LHCN-M2 (cell line): ENCODE data around the genes VTN and RSKR.

DNA sequence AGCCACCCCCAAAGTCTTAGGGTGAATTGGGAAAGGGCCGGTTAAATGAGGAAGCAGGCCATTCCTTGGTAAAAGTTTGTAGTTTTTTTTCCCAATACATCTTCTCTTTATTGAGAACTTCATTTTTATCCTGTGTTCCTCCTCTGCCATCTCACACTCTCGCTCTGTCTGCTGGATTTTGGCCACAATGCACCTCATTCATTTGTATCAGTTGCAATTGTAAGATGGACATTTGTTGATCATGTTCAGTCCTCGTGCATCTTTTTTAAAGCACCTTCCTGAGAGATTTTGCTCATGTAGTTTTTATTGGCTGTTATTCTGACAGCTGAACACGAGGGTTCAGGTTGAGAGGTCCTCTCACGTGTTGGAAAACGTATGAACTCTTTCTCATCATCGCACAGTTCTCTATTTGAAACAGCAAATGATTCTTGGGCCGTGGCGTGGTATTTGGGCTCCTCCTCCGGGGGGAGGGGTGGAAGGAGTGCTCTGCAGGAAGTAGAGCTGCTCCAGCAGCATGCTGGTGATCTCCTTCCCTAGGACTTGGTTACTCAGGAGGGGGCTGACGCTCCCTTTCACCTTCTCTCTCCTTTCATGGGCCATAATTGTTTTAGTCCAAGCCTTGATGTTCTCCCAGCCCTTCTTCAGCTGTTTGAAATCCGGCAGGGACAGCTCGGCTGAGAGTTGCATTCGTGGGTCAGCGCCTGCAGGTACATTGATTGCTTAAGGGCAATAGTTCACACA is 70.3 kb downstream of the KSR1 start:
- RAMPAGE, long total RNA, result no peak

DNA sequence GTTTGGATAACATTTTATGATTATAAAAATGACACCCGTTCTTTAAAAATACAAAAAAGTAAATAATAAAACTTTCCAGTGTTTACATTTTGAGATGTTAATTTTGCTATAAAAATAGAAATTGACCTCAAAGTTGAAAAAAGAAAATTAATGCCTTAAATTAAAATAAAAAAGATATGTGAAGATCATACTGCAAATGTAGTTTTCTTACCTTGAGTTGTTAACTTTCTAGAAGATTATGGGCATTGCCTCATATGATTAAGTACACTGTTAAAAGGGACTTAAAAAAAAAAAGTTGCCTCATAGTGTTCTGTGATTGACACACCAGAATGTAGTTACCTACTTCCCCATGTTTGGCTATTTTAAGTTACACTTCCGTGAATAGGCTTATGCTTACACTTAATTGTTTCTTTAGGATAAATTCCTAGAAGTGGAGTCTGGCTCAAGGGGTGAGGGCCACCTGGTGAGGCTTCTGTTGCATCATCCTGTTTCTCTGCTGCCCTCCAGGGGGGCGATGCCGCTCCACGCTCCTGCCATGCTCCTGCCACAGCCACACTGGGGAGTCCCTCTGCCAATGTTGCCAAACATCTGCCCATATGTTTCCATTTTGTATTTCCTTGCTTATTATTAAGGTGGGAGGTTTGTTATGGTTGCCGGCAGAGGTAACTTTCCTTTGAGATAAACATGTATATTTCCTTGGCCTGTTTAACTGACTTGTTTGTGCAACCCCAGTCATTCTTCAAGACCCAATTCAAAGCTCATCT is 72.9 kb downstream of the KSR1 start:
- RAMPAGE, long total RNA, result no peak

DNA sequence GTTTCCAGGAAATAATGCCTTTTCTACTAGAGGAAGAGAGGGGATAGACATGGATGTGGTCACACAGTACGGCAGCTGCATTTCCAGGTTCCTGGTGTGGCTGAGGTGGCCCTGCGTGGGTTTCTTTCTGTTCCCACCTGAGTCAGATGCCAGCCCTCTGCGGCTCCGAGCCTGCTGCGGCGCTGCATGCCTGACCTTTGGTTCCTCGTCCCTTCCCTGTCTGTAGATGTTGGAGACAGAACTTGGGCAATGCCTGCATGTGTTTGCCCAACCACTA is 71.9 kb upstream of the LGALS9 start:
- RAMPAGE, long total RNA, result no peak

- RAMPAGE, long total RNA, result no peak
Measured at GRCh38 chr17:27633370-27634105, 2.5 kb downstream of the LGALS9 start.

DNA sequence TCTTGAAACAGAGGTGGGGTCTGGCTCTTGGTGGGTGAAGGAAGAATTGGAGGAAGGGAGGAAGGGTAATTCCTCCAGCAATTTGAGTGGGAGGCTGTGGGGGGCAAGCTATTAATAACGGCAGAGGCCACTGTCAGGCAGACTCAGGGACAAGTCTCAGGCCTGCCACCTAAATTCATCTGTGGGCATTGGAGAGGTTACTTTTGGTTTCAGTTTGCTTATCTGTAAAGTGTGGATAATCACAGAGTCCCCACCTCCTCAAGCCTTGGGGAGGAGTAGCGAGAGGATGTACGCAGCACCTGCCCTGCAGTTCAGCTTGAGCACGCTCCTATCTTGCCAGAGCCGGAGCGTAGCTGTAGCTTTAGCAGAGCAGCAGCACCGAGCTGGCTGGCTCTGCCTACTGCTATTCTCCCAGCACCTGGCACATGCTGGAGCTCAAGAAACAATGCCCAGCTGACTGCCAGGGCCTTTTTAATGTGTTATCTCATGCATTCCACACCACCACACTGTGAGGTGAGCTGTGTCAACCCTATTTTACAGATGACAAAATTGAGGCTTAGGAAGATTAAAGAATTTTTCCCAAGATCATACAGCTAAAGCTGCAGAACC is 7.7 kb upstream of the NOS2 start:
- RAMPAGE, long total RNA, result no peak

GRCh38 chr17:27810128-27810658 is 9.9 kb upstream of the NOS2 start:
- RAMPAGE, long total RNA, result no peak

DNA sequence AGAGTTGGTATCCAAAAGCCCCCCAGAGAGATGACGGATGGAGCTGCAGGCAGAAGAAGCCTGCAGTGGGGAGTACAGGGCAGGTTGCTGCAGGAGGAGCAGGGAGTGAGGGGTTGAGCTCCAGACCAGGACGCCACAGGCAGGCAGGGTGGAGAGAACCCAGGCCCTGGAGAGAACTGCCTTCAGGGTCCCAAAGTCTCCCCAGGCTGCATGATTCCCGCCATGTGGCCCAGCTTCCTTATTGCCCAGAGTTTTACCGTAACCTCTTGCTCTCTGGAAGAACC is 11.5 kb upstream of the NOS2 start:
- RAMPAGE, long total RNA, result no peak

DNA sequence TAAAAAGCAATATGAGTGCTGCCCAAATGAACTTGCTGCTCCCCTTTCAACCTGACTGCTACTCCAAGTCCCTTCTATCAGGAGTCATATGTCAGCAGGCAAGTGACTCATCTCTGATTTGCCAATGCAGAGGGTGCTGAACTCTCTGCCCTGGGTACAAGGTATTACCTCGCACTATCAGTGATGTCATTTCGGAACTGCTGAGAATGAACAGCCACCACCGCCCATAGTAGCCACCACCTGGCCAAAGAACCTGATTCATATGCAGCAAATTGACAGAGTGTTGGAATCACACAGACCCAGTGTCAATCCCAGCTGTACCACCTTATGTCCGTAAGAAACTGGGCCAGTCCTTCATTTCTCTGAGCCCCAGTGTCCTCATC is 31.2 kb downstream of the LYRM9 start:
- RAMPAGE, long total RNA, result no peak

GRCh38 chr17:28370162-28371079 is at the start of gene VTN:
VTN (minus strand) TSS chr17:28370307.
- RAMPAGE, long total RNA, result no peak

- RAMPAGE, long total RNA, result no peak
Measured at GRCh38 chr17:28384236-28384971, 12.9 kb downstream of the SARM1 start.

- RAMPAGE, long total RNA, result no peak
Measured at GRCh38 chr17:28396379-28397205, 9.4 kb downstream of the SLC46A1 start.

- RAMPAGE, long total RNA, result no peak
Measured at GRCh38 chr17:28474091-28474649, 726 bp downstream of the SLC13A2 start.

GRCh38 chr17:28482627-28483308 is 9.3 kb downstream of the SLC13A2 start:
- RAMPAGE, long total RNA, result no peak

- RAMPAGE, long total RNA, result no peak
Measured at GRCh38 chr17:28497917-28498219, 8.3 kb upstream of the FOXN1 start.

DNA sequence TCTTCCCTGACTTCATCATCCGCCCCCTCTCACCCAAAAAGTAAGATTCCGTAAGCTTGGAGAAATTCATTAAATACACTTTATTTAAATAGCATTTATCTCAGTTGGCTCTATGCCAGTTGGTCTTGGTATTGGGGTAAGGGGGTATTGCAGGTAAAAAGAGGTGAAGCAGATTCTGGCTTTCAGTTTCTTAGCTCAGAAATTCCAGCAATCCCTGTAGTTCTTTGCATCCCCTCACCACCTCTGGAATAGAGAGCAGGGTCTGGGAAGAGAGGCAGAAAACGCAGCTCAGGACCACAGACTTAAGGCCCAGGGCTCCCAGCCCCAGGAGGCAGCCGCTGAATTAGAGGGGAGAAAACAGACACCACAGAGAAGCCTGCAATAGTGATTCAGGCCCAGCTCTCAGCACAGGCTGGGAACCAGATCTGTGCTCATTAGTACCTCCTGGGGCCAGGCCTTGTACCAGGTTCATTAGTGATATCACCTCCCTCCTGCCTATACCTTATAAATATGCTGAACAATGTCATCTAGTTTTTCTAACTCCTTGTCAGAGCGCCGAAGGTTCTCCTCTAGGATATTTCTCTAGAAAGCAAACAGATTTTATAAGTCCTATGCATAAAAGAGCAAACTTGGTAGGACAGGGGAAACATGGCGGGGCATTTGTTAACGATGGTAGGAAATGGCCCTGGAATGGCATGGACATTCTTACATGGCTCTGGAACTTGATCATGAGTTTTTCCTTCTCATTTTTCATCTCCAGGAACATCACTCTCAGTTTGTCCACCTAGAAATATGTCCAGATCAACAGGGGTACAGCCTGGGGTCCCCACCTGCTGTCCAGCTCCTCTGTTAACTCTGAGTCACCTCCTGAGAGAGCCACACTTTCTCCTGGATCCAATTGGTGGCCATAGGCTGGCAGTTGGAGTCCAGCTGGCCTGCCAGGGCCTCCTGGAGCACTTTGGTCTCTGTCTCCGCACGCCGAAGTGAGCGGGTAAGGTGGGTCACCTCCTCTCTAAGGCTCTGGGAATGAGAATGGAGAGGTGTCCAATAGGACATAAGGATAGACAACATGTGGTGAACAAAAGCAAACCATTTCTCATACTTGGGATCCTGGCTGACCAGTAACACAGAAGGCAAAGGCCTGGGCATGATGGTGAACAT is 1.2 kb upstream of the ALDOC start:
- RAMPAGE, long total RNA, result no peak

DNA sequence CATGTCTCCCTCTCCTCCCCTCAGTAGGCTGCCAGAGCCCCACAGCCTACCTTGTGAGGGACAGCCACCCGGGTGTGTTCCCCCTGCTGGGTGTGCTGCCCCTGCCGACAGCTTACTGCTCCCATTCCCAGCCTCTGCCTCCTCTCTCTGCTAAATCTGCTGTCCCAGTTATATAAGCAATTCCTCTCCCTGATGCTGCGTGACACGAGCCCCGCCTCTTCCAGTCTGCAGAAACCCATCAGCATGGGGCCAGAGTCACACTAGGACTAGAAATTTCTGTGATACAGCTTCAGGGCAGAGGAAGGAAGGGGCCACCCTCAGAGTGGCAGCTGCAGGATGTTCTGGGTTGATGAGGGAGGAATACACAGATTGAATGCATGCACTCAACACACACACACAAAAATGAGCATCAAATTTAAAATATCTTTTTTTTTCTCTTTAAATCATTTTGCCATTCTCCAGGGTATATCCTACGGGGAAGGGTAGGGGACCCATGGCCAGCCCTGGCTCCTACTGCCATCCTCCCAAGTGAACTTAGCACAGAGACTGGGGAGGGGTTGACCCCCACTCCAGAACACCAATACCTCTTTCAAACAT is at the start of gene RSKR:
TSS of gene RSKR (minus strand) at position 149 of the 597 bp plus-strand sequence.
- RAMPAGE, long total RNA, result no peak

- RAMPAGE, long total RNA, result no peak
Measured at GRCh38 chr17:28639164-28640247, 5.5 kb downstream of the BLTP2 start.

GRCh38 chr17:28645829-28646654 is 1.1 kb upstream of the BLTP2 start:
- RAMPAGE, long total RNA, result no peak

DNA sequence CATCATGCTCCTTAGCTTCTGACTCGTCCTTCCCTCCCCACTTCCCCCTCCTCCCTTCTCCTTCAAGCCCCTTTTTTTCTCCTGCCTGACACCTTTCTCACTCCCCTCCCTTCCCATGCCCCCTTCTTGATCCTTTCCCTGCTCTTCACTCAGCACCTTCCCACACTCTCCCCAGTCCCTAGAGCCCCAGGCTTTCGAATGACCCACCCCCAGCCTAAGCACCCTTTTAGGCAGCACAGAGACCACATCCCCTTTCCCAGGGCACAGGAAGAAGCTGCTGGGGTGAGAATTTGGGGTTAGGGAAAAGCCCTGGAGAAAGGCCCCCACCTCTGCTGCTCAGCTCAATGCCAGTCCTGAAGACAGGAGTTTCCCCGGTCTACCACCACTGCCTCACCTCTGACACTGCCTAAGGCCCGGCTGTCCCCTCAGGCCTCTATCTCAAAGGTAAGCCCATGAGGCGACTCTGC is 6.3 kb downstream of the PROCA1 start:
- RAMPAGE, long total RNA, result no peak

DNA sequence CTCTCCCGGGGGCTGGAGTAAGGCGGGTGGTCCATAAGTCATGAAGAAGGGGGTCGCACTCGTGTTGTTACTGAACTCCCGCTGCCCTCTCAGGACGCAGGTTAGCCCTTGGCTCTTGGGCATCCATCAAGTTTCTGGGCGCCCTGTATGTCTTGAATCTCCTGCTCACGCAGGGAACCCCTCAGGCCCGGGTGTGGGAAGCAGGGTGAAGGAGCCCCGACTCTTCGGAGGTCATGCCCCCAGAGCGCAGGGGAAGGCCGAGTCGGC is 980 bp downstream of the TRAF4 start:
- RAMPAGE, long total RNA, result no peak